SEM (cell line): ENCODE data around the gene UBAP2.

GRCh38 chr9:27371179-27371627 is 74.3 kb upstream of the EQTN start:
- PRO-cap: no peak

GRCh38 chr9:27572486-27573343 is 566 bp downstream of the C9orf72 start:
- PRO-cap: unidirectional peak, plus-strand start at chr9:27572600; bidirectional peak, plus-strand start at chr9:27572820, minus-strand start at chr9:27572739

DNA sequence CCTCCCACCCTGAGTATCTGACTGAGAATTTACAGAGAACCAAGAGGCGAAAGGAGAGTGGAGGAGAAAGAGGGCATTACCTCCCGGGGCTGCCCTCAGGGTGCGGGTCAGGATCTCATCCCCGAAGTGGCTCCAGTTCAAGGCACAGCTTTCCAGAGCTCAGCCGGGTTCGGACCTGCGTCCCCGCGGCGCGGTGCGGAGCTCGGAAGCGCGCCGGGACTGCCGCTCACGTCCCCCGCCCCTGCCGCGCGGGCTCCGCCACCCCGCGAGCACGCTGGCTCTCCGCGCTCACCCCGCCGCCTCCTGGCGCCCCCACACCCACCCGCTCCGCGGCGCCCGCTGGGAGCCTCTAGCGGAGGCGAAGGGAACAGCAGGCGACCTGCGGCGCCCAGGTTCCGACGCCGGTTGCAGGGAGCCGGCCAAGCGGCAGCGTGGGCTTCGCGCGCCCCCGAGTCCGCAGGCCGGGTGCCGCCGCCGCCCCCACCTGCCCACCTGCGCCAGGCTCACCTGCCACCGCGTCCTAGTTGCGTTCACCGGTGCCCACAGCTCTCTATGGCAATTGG is 1.3 kb downstream of the LINGO2 start:
- PRO-cap: no peak

DNA sequence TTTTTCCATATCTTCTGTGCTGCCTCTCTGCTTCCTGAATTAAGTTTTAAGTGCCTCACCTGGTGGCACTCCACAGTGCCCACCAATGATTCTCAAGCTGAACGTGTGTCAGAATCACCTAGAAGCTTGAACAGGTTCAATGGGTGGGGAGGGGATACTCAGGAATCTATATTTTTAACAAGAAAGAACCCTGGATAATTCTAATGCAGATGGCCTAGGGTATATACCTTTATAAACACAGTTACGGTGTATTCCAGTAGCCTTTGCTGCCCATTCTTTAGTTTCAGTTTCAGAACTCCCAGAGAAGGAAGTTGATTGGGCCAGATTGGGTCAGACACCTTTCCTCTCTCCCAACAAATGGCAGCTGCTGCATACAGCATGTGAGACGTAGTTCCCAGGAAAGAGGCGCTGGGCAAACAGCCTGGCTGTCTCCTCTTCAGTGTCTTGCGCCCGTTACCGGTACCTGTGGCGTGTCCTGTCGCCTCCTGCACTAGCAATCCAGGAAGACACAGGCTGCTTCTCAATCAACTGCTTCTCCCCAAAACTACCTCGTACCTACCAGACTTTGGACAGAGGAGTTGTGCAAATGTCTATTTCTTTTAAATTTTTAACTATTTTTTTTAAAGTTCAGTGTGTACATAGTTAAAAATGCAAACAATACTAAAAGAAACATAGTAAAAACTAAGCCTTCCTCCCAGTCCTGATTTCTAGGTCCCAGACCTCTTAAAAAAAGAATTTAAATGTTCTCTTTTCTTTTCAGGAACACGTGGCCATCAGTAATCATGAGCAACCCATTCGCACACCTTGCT is 20.5 kb downstream of the ACO1 start:
- PRO-cap: no peak

DNA sequence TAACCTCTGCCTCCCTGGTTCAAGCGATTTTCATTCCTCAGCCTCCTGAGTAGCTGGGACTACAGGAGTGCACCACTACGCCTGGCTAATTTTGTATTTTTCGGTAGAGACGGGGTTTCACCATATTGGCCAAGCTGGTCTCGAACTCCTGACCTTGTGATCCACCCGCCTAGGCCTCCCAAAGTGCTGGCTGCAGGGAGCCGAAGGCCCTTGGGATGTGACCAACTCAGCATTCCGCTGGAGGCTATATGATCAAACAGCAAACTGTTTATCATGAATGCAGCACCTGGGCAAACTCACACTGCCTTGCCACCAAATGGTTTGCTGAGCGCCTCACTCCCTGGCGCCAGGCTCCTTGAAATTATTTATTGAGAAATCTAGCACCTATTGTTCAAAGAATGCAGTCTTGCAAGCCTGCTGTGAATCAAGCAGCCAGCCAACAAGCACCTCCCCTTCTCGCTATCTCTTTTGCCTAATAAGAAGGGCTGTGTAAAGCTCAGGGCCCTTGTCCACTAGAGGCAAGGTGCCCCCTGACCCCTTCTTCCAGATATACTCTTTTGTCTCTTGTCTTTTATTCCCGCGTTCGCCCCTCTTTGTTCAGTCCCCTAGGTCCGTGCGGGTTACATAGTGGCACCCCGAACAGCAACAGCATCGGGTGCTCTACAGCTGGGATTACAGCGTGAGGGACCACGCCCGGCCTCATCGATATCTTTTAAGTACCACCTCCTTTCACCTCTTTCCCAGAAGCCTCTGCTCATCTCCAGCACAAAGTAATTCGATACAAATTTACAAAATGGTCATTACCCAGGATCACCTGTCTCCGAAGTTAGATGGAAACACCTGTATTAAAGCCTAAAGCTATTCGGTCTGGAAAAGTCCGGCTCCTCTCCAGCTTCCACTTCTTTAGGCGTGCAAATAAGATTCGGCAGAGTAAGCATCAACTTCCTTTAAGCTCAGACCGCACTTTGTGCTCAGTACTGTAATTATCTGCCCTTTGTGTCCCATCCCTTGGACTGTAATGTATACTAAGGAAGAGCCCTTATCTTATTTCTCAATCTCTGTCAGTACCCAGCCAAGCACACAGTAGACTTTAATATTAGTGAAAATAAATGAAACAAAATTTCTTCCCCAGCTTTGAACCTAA is 943 bp downstream of the RIGI start:
- PRO-cap: no peak

GRCh38 chr9:33000710-33001079 is 733 bp downstream of the APTX start:
- PRO-cap: no peak

- PRO-cap: no peak
These were observed 1.3 kb downstream of the DNAJA1 start for GRCh38 chr9:33026446-33026742.

DNA sequence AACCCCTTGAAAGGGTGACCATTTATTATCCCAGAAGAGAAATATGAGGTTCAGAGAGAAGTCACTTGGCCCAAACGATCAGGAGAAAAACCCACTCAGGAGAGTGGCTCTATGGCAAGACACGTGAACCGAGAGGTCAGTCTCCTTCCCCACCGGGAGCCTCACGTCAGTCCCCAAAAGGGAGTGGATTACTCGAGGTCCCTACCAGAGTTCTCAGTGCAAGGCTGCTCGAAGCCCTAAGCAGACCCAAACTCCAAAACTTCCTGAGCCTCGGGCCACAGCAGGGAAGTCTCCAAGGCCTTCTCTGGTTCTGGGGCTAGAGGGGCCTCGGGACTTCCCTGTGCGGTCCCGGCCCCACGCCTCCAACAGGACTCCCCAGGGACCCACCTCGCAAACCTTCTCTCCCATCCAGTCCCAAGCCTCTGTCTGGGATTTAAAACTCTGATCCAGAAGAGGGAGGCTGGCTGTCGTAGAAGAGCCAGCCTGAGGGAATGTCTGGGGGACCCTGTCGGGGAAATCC is 882 bp downstream of the B4GALT1 start:
- PRO-cap: unidirectional peak, plus-strand start at position 169 of the sequence

GRCh38 chr9:33231169-33231905 is 8.6 kb upstream of the SPINK4 start:
- PRO-cap: no peak

GRCh38 chr9:33446258-33447334 is 797 bp downstream of the AQP3 start:
- PRO-cap: bidirectional peak, plus-strand start at chr9:33446600, minus-strand start at chr9:33446423

GRCh38 chr9:33748689-33749570 is 46.4 kb upstream of the PRSS3 start:
- PRO-cap: no peak

DNA sequence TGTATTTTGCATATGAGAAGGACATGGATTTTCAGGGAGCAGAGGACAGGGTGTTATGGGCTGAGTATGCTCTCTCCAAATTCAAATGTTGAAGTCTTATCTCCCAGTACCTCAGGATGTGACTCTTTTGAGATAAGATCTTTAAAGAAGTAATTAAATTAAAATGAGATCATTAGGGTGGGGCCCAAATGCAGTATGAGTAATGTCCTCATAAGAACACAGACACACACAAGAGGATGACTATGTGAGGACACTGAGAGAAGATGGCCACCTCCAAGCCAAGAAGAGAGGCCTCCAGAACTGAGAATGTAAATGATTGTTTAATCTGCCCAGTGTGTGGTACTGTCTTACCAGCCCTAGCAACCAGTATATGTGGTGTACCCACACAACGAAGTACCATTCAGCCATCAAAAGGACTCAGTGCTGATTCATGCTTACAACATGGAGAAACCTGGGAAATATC is 24.9 kb upstream of the PRSS3 start:
- PRO-cap: no peak

DNA sequence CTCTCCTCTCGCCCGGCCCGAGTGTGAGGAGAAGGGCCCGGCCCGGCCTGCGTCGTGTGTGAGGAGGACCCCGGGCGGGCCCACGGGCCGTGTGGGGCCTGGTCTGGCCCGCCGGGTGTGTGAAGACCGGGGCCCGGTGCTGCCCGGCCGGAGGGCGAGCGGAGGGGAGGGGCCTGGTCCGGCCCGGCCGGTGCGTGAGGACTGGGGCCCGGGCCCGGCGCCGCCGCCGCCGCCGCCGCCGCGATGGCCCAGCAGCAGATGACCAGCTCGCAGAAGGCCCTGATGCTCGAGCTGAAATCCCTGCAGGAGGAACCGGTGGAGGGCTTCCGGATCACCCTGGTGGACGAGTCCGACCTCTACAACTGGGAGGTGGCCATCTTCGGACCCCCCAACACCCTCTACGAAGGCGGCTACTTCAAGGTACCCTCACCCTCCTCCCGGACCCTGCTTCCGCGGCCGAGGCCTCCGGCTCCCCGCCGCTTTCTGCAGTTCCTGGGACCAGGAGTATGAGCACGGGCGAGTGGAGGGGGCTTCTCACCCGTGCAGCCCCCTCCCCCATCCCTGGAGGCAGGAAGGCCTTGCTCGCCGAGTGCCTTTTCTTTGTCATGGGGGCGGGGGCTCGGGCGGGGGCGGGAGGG is 674 bp downstream of the UBE2R2 start:
- PRO-cap: bidirectional peak, plus-strand start at position 48 of the sequence, minus-strand start at position 121 of the sequence; bidirectional peak, plus-strand start at position 342 of the sequence, minus-strand start at position 260 of the sequence; bidirectional peak, plus-strand start outside the sequence, minus-strand start at position 485 of the sequence

- PRO-cap: no peak
These were observed 115.5 kb downstream of the UBAP2 start for GRCh38 chr9:33932887-33933793.

DNA sequence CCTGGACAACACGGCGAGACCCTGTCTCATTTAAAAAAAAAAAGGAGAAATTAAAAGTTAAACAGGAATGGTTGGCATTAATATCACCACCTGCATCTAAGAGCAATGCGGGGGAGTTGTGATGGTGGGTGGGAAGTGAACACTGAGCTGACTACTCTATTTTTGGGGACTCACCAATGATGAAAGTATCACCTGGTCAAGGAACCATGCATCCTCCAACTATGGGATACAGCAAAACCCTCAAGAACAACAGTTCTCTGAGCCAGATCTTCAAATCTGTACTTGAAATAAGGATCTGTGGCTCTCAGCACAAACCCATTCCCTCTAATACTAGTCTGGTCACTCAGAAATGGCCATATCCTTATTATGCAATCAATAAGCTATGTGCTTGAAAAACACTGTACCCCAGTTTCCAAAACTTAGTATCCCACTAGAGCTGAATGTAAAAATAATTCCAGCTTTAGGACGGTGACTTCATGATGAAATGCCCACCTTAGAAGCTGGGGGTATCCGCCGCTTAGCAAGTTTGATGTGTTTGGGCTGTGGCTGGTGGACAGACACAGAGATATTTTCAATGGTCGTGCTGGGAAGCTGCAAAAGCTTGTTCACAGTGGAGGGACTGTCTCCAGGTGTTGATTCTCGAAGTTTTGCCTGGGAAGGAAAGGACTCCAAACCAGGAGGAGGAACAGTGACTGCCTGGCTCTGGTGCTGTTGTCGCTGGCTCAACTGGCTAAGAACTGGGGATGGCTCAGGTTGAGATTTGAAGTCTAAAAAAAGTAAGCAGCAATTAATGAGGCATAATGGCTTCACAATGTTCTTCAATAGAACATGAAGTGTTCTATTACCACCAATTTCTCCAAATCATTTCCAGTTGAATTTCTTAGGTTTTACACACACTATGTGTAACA is 104.6 kb downstream of the UBAP2 start:
- PRO-cap: no peak

DNA sequence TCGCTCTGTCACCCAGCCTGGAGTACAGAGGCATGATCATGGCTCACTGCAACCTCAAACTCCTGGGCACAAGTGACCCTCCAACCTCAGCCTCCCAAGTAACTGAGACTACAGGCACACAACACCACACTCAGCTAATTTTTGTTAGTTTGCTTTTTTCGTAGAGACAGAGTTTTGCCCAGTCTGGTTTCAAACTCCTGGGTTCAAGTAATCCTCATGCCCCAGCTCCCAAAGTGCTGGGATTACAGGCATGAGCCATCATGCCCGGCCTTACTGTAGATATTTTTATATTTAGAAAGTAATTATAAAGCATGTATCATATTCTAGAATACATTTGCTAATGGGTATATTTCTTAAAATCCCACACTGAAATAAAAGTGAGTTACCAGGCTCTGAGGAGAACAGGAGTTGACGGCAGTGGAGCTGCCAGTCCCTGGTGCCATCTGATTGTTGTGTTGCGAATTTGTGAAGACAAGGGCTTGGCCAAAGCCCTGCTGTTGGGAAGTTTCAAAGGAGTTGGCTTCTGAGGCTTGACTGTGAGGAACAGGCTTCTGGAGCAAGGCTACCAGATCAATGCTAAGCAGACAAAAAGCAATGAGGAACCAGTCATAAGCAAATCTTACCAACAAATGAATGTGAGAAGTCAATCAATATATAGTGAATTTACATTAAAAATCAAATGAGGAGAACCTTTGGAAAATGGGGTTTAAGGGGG is 95.6 kb downstream of the UBAP2 start:
- PRO-cap: no peak

DNA sequence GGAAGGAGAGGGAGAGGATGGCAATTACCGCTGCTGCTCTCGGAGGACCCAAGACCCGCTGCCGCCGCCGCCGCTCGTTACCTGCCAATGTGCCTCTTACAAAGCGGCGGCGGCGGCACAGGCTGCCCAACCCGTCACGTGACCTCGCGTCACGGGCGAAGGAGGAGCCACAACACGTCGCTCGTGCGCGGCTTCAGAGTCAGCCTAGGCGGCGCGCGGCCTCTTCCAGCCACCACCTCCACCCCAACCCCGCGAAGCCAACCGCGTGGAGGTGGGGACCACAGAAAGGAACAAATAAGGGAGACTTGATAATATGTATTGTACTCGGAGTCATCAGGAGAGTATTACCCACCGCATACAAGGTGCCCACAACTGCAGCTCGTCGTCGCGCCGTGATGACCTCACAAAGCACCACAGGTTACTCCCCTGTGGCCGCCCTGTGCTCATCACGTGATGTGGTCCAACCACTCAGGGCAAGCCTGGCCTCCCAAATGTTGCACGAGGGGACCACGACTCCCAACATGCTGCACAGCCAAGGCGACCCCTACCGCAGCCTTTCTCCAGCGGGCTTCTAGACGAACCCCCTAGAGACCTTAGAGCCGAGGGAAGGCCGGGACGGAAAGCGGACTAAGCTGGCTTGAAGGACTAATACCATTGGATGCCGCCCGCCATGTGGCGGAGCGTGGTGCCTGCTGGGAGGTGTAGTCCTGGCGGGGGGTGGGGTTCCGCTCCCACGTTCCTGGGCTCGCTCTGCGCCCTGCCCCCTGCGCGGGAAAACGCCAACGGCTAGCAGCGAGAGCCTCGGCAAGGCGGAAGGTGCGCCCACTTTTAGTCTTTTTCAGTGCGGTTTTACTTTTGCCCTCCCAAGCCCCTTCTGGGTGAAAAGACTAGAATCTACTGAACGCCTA is at the start of gene UBAP2:
Gene UBAP2 (minus strand): TSS at position 91 of the 908 bp plus-strand sequence.
- PRO-cap: bidirectional peak, plus-strand start at position 196 of the sequence, minus-strand start at position 91 of the sequence; bidirectional peak, plus-strand start at position 519 of the sequence, minus-strand start at position 574 of the sequence; bidirectional peak, plus-strand start at position 789 of the sequence, minus-strand start at position 595 of the sequence

DNA sequence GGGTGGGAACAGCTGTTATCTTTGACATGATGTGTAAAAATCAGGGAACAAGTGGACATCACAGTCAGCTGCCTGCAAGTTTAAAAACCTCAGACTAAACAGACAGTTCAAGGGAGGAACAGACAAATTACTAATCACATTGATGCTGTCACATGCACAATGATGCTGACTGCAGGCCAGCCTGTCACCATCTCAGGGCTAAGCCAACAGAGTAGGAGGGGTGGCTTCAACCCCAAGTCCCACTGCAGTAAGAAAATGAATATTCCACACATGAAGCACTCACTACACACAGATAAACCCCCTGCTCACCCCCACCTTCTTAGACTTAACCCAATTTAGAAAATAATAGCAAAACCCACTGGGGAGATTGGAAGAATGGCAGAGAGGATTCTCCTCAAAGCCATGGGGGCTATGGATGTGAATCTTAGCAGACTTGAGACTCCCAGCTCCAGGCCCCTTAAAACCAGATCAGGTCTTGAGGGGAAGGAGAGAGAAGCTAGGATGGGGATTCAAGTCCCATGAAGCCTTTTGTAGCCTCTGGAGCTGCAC is 38.3 kb upstream of the UBAP2 start:
- PRO-cap: no peak

DNA sequence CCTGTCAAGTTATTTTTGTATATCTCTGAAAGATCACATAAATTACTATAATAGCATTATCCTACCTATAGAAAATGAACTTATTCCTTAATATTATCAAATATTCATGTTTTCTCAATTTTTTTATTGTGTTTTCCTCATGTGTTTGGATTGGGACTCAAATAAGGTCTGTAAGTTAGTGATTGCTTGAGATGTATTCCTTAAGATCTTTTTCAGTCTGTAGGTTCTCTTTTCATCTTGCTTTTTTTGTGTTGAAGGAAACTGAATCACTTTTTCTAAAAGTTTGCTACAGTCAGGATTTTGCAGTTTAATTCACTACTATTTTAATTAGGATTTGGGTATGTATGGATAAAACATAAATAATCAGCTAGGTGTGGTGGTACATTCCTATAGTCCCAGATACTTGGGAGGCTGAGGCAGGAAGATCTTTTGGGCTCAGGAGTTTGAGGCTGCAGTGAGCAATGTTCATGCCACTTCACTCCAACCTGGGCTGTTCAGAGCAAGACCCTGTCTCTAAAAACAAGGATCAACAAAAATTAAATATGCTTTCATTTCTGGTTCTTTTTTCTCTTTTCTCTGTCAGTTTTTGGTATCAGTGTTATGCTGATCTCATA is 24.1 kb downstream of the UBAP1 start:
- PRO-cap: no peak

DNA sequence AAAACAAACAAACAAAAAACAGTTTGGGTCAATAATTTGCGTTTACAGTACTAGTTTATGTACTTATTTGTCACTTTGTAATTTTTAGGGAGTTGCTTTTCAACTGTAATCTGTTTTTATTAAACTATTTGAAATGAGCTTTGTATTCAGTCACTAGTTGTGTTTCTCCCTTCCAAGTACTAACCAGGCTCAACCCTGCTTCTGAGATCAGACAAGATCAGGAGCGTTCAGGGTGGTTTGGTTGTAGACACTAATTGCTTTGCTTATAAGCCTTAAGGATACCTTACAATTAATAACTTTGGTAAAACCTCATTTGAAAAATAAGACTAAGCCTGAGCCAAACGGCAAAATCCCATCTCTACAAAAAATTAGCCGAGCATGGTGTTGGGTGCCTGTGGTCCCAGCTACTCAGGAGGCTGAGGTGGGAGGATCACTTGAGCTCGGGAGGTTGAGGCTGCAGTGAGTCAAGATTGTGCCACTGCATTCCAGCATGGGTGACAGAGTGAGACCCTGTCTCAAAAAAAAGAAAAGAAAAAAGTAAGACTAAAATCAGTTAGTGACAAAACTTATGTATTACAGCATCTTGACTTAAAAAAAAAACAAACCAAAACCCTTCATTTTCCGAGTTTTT is 27.3 kb downstream of the UBAP1 start:
- PRO-cap: no peak